ENCODE results near the genes FZD4 and TMEM135.

DNA sequence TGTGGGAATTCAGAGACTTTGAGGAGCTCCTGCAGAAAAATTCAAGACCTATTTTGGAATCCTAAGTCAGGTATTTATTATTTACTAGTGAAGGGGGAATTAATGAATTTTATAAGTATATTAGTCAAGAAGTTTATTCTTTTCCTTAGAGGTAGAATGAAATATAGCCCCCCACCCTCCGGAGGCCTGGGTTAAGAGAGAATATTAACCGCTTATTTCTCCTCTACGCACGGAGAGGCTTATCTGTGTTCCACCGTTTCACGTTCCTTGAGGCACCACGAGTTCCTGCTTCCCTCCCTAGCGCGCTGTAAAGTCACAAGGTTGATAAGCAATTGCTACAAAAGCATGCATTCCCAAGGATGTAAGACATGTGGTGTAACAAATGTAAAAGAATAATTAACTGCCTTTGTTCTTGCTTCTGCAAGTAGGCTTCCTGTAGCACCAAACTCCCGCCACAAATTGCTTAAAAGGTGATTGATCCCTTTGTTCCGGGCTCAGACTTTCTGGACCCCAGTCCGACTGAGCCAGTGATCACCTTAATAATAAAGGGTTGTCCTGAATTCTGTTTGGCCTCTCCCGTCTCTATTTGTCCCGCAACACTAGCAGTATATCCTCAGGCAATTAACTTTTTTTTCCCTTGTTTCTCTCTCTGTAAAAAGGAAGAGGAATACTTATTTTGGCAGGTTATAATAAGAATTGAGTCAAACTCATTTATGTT, 1.5 kb upstream of the ANKRD42 start:
- PRO-cap = no peak

DNA sequence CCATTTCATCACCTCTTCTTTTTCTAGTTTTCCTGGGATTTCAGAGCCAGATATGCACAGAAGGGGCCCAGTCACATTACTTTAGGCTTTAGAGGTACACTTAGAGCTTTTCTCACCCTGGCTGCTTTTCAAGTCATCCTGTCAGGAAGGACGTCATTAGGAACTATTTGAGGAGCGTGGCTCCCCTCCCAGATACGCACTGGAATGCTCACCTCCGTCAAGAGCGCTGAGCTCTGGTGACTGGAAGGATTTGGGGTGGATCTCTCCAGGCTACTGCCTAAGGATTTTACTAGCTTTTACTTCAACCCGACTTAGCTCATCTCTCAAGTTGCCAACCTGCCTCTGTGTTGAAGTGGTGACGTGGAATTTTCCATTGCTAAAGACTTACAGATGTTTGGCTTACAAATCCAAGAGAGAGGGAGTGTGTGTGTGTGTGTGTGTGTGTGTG, 355.3 kb upstream of the CCDC90B start:
- PRO-cap = no peak

GRCh38 chr11:83680882-83681352, 394.8 kb upstream of the CCDC90B start:
- PRO-cap = no peak

GRCh38 chr11:84250667-84251121, 964.5 kb upstream of the CCDC90B start:
- PRO-cap = no peak

DNA sequence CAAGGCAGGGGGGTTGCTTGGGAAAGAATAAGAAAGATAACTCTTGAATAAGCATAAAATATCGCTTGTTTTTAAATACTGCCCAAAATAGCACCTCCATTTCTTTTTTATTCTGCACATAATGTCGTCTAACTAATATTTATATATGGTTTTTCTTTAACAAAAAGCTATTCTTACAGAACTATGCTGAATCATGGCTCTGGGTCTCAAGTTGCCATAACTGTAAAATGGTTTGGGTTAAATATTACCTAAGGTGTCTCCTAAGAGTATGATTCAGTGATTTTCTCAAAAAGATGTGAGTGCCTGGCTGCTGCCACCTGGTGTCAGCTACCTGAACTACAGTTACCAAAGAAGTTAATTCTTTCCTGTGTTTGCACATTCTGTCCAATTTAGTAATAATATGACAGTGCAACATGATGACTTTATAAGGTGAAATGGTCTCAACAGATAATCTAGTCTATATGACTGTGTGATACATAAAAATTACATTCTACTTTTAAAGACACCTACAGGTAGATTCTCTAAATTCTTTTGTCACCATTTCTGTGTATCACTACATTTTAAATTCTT, 1062.6 kb downstream of the DLG2 start:
- PRO-cap = no peak

DNA sequence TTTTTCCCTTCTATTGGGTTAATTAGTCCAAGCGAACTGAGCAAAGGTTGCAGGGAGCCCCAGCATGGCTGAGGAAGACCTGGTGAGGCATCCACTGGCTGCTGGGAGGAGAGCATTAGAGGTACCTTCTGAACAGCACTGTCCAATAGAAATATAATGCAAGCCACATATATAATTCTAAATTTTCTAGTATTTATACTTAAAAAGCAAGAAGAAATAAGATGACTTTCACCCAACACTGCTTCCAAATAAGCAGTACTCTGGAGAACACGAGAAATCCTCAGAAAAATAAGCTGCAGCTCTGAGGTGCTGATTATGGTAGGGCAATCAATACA, 608 bp upstream of the TMEM126A start:
- PRO-cap = no peak

GRCh38 chr11:85684980-85685472, 969 bp downstream of the CCDC89 start:
- PRO-cap = no peak

- PRO-cap = no peak
Observed at GRCh38 chr11:85756230-85756550, 54.8 kb downstream of the SYTL2 start.

DNA sequence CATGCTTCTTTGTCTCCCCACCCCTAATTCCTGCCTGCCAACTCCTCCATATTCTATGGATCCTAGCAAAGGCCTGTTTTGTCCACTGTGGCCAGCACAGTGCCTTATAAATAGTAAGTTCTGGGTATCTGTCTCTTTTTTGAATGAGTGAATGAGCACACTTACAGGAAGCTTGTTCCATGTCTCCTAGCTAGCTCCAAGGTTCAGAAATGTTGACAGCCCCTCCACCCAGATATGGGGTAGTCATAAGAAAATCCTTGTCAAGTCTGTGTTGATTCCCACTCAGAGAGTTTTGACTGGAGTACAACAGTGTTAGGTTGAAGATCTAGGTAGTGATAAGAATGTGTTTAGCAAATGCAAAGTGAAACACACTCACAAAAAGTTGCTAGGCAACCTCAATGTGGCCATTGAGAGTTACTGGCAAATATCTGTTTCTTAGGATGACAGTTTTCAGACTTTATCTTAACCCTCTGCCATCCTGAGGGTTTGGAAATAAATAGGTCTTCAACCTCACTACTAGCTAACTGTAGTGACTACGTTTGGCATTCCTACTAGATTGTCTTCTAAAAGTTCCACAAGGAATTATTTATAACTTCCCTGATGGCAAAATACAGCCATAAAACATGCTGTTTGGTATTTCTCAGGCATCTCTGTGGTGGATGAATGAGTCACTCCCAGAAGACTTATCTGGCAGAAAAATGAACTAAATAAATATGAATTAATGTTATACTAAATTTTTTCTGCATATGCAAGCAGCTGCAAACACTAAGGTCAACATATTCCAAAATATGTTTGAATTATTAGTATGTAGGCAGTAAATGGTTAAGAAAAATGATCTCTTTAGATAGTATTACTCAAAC, 16.8 kb upstream of the SYTL2 start:
- PRO-cap = no peak

- PRO-cap = no peak
Observed at GRCh38 chr11:85973853-85974478, 94.9 kb downstream of the PICALM start.

- PRO-cap = no peak
Observed at GRCh38 chr11:86029635-86029961, 39.3 kb downstream of the PICALM start.

DNA sequence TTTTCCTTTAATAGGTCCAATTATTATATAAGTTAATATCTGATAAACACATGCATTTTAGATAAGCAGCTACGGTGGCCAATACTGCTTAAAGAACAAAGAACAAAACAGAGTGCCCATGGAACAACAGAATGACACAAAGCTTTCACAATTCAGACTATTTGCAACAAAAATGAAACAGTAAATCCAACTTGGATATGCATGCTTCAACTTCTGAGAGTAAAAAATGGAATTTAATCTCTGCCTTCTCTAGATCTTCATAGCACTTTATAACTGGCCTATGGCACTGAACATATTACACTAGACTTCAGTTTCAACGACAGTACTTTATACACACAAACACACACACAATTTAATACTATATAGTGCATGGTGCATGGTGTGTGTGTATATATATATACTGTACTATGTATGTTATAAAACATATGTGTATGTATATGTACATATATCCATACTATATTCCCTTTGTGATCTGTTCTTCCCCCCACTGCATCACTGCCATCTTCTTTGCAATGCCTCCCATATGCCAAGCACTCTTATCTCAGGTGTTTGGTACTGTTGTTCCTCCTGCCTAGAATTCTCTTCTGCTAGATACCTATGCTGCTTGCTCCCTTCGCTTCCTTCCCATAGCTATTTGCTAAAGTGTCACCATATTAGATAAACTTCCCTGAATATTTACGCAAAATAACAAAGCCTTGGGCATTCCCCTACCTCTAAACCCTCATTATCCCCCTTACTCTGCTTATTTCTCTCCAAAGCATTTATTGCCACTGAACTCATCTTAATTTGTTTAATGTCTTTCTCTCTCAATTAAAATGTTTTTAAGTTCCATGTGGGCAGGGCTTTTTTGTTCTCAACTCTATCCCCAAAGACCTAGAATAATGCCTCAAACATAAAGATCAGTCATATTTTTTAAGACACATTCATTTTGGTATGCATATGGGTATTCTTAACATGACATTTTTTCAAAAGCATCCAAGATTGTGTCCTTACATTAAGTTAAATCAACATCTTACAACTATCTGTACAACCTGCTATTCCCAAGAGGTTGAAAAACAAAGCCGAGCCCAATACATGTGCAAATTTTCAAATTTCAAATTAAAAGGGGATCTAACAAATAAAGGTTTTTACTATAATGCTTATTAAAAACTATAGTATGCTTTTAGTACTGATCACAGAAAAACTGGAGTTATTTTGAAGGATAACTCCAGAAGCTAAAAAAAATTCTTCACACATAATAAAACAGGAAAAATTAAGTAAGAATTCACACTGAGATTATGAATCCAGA, 35.5 kb downstream of the PICALM start:
- PRO-cap = no peak

- PRO-cap = no peak
Observed at GRCh38 chr11:86459644-86460573, 85.2 kb downstream of the CCDC81 start.

- PRO-cap = no peak
Observed at GRCh38 chr11:86597102-86597786, 203.1 kb upstream of the PRSS23 start.

GRCh38 chr11:86623054-86623642, 177.2 kb upstream of the PRSS23 start:
- PRO-cap = no peak

- PRO-cap = no peak
Observed at GRCh38 chr11:86805718-86806478, 5.6 kb downstream of the PRSS23 start.

GRCh38 chr11:86807697-86808504, 7.6 kb downstream of the PRSS23 start:
- PRO-cap = no peak

DNA sequence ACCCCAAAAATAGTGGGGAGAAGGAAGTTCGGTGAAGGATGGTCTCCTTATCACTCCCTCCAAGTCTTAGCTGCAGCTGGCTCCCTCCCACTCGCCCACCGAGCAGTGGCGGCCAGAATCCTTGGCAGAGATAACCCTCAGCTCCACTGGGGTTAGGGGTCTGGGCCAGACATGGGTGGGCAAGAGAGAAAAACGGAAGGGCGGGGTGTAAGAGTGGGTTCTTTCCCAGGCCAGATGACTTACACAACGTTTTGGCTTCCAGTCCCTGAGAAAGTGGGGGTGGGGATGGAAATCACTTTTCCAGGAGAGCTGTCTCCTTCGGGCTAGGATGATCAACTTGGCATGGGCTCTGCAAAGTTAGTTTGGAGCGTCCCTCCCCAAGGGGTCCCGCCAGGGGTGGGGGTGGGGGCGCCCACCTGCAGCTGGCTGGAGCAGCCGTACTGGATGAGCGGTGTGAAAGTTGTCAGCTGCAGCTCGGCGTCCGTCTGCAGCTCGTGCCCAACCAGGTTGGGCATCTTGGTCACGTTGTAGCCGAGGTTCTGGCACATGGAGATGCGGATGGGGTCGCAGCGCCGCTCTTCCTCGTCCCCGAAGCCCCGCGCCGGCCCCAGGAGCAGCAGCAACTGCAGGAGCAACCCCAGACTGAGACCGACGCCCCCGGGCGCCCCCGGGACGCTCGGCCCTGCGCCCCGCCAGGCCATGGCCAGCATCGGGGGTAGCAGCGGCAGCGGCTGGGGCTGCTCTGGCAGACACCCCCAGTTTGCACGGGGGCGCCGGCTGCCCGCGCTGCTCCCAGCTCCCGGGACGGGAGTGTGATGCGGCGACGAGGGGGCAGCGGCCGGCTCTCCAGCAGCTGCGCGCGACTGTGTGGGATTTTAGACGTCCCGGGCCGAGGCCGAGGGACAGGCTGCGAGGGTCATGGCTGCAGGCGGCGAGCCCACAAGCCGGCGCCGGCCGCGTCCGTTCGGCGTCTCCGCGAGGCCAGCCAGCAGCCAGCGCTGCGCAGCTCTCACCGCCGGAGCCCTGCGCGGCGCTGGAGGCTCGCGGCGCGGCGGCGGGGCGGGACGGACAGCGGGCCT, at the start of gene FZD4:
Gene FZD4, minus strand, starts transcription at position 1,011 of the 1,079 bp plus-strand sequence.
- PRO-cap = bidirectional peak, plus-strand start at position 523 of the sequence, minus-strand start at position 487 of the sequence; bidirectional peak, plus-strand start outside the sequence, minus-strand start at position 1,011 of the sequence

GRCh38 chr11:87037012-87038213, at the start of gene TMEM135:
Gene TMEM135, plus strand, starts transcription at chr11:87037934.
- PRO-cap = bidirectional peak, plus-strand start at chr11:87037934, minus-strand start at chr11:87037722

- PRO-cap = no peak
Observed at GRCh38 chr11:87207565-87208550, 170.1 kb downstream of the TMEM135 start.